ENCODE measurements around a stretch of chr9.

DNA sequence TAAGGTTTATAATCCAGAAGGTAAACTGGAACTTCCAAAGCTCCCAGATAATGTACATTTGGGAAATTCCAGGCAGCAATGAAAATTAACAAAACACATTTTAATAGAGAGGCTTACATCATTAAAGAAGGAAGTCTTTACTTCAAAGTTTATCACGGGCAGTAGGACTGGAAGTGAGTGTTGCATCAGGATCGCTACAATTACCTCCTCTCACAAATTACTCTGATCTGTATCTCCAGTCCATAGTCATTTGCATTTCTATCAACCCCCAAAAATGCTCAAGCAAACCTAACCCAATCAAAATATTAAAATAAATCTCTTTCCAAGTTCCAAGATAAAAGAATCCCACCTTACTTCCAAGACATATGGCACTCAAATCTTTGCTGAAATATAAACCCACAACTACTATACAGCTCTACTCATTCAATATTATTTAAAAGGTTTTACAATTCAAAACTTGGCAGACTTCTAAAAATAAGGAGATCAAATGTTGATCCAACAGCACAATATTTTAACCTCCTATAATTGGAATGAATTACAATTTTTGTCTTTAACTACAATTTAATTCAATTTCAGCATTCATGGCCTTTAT is 12.2 kb downstream of the RFX3 start:
- RRBS = no CpG with 5 or more reads among the region's 2 CpGs

- RRBS = no CpG with 5 or more reads among the region's 7 CpGs
Observed at GRCh38 chr9:3516357-3516938, 9.4 kb downstream of the RFX3 start.

- RRBS = no CpG with 5 or more reads among the region's 6 CpGs
Observed at GRCh38 chr9:4105840-4106189, 194.1 kb downstream of the GLIS3 start.

GRCh38 chr9:4263643-4264515 is 36.0 kb downstream of the GLIS3 start:
- RRBS = no CpG with 5 or more reads among the region's 4 CpGs

DNA sequence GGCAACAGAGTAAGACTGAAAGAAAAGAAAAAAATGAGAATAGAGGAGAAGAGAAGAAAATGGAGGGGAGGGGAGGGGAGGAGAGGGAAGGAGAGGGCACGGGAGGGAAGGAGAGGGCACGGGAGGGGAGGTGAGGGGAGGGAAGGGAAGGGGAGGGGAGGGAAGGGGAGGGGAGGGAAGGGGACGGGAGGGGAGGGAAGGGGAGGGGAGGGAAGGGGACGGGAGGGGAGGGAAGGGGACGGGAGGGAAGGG is 23.7 kb downstream of the GLIS3 start:
- RRBS = no CpG with 5 or more reads among the region's 5 CpGs

DNA sequence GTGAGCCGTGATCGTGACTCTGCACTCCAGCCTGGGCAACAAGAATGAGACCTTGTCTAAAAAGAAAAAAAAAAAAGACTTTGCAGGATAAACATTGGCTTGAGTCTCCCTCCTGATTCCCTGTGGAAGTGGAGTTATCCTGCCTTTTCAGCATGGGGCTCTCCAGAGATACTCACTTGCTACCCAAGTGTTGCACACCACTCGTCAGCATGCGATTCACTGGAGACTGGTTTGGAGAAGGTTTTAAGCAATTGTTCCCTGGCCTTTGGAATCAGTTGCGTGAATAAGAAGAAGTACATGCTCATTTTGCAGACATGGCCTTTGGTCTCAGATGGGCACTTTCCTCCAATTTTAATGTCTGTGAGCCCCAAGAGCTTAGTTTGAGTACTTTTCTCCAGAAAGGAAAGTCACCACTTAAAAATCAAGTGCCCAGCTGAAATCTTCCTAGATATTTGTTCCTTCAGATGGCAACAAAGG is 2.5 kb downstream of the SLC1A1 start:
- RRBS = no CpG with 5 or more reads among the region's 5 CpGs

- RRBS = no CpG with 5 or more reads among the region's 12 CpGs
Observed at GRCh38 chr9:4680218-4680693, 887 bp downstream of the CDC37L1 start.

DNA sequence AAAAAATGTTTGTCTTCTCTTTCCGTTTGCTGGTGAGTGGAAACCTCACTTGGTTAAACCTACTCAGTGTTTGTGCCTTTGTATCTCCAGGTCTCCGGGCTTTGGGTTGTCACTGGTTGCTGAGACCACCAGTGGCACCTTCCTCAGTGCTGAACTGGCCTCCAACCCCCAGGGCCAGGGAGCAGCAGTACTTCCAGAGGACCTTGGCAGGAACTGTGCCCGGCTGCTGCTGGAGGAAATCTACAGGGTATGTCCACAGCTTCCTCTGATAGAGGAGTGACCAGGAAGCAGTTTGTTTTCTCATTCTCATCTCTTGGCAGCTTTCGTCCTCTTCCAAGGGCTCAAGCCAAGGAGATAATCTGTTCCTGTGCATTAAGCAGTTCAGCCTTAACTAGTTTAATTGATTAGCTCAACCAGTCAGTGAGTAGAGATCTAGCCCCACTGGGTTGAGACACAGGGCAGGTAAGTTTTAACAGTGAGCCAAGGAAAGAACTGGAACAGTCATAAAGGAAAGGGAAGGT is 51.8 kb downstream of the RCL1 start:
- RRBS = no CpG with 5 or more reads among the region's 4 CpGs

GRCh38 chr9:5134740-5136015 is 50.3 kb downstream of the INSL6 start:
- RRBS = no CpG with 5 or more reads among the region's 6 CpGs

GRCh38 chr9:5268990-5269462 is 35.5 kb downstream of the RLN2 start:
- RRBS = no CpG with 5 or more reads among the region's 5 CpGs

- RRBS = no CpG with 5 or more reads among the region's 4 CpGs
Observed at GRCh38 chr9:5336663-5337157, 3.0 kb downstream of the RLN1 start.

- RRBS = no CpG with 5 or more reads among the region's 6 CpGs
Observed at GRCh38 chr9:5488465-5489061, 21.8 kb upstream of the PDCD1LG2 start.

GRCh38 chr9:5735951-5736757 is 96.8 kb downstream of the ERMP1 start:
- RRBS = no CpG with 5 or more reads among the region's 1 CpG

- RRBS = no CpG with 5 or more reads among the region's 2 CpGs
Observed at GRCh38 chr9:5775693-5776122, 57.2 kb downstream of the ERMP1 start.

DNA sequence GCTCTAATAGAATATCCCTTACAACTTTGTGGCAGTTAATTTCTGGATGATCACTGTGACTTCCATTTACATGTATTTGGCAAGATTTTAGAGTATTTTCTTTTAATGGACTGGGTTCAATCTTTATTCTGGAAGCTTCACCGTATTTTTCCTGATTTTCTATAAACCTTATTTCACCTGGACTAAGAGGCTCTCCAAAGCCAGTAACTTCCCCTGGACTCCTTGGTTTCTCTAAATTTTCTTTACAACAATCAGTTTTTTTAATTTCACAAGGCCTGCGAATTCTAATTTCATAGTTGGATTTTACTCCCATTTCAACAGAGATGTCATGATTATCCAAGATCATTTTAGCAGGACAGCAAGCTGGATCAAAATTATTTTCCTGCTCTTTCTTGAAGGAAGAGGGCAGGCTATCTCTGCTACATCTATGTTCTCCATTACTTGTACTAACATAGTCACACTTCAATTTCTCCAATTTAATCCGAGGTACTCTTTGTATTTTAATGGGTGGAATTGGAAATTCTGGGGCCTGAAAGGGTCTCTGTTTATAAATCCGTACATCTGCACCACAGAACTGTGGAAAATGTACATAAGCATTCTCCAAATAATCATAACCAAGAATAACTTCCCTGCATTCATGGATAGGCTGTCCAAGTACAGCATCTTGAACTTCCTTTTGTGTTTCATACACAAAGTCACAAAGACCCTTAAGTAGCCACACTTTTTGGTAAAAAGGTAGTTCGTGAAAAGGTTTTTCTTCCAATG is 39.9 kb downstream of the KIAA2026 start:
- RRBS = no CpG with 5 or more reads among the region's 5 CpGs

DNA sequence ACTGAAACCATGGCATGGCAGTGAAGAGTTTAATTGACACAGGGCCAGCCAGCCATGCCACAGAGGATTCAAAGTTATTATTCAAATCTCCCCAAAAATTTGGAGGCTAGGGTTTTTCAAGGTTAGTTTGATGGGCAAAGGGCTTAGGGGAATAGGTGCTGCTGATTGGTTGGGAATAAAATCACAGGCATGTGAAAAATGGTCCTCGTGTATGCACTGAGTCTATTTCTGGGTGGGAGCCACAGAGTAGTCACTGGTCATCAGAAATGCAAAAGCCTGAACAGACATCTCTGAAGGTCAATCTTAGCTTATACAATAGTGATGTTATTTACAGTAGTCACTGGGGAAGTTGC is 1.3 kb downstream of the IL33 start:
- RRBS = no CpG with 5 or more reads among the region's 1 CpG

DNA sequence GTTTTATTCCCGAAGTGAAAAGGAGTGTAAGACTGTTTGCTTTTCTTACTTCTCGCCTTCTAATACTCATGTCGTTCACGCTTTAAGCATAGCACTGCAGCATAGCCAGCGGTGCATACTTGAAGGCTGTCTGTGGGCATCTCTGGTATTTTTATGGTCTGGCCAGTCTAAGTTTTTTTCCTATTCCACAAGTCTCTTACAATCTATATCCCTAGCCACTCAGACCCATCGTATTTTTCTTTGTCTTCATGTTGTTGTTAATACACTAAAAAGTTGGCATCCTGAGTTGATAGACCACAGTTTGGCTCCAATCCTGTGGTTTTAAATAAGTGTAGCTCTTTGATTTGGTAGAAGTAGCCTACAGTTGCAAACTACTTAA is 1.3 kb downstream of the UHRF2 start:
- RRBS = no CpG with 5 or more reads among the region's 6 CpGs

- RRBS = no CpG with 5 or more reads among the region's 7 CpGs
Observed at GRCh38 chr9:6638915-6639187, 6.7 kb downstream of the GLDC start.

- RRBS = no CpG with 5 or more reads among the region's 13 CpGs
Observed at GRCh38 chr9:6644540-6645013, 952 bp downstream of the GLDC start.

DNA sequence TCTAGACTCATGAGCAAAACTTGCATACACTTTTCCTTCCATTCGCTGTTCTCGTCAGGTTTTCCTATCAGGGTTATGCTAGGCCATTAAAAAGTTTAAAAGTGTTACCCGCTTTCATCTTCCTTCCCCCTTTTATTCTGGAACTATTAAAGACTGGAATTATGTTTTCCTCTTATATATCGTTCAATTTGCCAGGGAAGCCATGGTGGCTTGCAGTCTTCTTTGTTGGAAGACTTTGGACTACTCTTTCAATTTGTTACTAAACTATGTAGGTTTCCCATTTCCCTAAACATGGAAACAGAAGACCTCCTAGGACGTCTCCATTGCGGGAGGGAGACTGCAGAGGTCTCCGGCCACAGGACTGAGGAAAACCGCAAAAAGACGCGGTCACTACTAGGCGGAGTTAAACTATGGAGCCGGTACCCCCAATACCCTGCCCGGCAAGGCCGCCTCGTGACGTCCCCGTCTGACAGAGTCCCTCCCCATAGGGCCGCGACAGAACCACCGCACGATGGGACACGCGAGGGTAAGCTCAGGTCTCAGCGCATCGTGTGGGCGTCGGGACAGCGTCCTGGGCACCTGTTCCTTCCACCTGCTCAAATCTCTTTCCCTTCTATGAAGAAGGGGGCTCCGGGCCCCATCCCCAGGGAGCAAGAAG is 35.1 kb upstream of the GLDC start:
- RRBS = 5% methylated on average over 7 of the region's 29 CpGs